Sciatic nerve (tissue), 1 donor: ENCODE data around the gene EEA1.

DNA sequence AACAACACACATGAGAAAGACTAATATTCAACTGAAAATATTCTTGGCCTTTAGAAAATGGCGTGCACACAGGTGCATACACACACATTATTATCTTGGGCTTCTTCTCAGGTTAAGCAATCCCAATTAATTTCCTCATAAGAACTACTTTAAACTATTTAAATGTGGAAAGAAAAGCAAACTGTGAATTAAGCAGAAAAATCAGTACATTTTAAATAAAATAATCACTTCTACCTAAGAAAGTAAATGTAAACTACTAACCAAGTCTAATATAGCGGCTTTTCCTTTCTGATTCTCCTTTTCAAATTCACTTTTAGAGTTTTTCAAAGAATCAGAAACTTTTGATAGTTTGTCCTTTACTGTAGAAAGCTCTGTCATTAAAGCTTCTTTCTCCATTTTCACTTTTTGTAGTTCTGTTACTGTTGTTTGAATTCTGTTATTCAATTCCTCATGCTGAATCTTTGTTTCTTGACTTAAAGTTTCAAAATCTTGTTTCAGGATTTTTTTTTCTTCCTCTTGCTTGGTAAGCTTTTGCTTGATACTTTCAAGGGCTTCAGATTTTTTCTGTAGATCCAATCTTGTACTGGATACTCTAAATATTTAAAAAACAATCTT, 99.5 kb downstream of the PLEKHG7 start:
- PRO-cap = no peak

- PRO-cap = bidirectional peak, plus-strand start at chr12:92928540, minus-strand start at chr12:92928569; bidirectional peak, plus-strand start at chr12:92928792, minus-strand start at chr12:92928791; bidirectional peak, plus-strand start at chr12:92929517, minus-strand start at chr12:92929324
Measured at GRCh38 chr12:92928400-92929401, at the start of gene EEA1. Gene EEA1 (minus strand): TSS chr12:92929295.

DNA sequence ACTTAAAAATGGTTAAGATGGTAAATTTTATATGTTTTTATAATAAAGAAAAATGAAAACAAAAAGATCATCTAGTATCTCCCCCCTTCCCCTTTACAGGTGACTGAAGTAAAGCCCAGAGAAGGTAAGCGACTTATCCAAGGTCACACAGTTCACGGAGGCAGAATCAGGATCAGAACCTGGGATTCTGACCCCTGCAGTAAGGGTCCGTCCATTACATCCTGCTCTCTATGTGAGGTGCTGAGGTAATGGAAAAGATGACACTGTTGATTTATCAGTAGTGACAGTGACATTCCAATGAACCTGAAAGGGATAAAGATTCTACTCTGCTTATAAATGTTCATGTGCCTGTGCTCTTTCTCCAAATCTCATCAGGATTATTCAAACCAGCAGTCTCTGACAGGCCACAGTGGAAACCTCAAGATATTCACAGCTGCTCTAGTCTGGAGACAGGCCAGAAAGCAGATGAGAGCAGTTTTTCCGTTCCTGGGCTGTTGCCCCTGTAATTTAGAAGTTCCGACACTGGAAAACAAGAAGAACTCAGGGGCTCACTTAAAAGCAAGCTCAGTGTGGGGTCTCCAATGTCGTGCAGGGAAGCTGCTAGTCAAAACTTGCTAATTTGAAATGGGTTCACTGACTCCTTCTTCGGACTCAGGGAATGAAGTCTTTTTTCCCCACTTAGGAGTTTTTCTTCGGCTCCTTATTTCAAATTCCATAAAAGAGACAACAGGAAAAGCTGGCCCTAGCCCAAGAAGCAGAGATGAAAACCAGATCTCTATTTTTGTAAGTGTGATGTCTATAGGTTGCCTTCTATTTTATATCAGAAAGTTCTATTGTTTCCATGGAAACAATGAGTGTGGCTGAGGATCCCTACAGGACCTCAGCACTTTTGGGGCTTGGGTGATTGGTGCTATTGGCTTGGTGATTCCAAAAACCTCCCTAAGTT, 131.8 kb upstream of the EEA1 start:
- PRO-cap = no peak

- PRO-cap = no peak
Measured at GRCh38 chr12:93130295-93130801, 201.3 kb upstream of the EEA1 start.

GRCh38 chr12:93173367-93173756, 204.4 kb upstream of the NUDT4 start:
- PRO-cap = no peak

DNA sequence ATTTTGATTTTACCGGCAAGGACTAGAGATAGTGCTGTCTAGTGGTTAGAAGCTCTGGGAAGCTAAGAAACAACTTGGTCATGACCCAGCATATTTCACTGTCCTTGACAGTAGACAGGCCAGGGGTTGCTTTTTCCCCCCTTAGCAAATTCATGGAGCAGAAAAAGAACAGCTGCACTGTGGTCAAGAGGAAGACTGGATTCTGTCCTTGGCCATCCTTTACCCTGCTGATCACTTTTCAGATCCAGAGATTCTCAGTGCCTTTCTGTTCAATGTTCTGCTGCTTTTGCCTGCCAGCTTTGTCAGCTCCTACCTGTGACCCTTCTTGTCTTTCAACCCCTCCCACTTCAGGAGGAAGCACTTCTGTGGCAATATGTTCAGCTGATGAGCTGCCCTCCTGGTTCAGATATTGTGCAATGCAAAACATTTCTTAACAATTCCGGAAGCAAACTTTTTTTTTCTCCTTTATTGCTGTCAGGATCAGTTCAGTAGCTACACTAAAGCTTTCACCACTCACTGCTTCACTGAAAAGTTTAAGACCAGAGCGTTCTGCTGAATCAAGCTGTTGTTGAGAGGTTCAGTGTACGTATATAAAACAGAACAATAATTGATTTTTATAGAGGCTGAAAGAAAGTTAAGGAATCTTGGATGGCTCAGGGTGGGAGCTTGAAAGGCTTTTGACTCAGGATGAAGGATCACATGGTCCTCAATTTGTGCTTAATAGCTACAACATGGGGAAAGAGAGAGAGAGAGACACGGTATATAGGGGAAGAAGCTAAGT, 133.6 kb upstream of the NUDT4 start:
- PRO-cap = no peak

- PRO-cap = no peak
Measured at GRCh38 chr12:93317089-93317690, 60.5 kb upstream of the NUDT4 start.

GRCh38 chr12:93404687-93405982, 27.4 kb downstream of the NUDT4 start:
- PRO-cap = no peak

GRCh38 chr12:93408886-93409875, 31.5 kb downstream of the NUDT4 start:
- PRO-cap = no peak

GRCh38 chr12:93573730-93574228, 1.3 kb downstream of the SOCS2 start:
- PRO-cap = bidirectional peak, plus-strand start at chr12:93573920, minus-strand start at chr12:93573795

- PRO-cap = no peak
Measured at GRCh38 chr12:93593008-93593648, 20.7 kb downstream of the SOCS2 start.

DNA sequence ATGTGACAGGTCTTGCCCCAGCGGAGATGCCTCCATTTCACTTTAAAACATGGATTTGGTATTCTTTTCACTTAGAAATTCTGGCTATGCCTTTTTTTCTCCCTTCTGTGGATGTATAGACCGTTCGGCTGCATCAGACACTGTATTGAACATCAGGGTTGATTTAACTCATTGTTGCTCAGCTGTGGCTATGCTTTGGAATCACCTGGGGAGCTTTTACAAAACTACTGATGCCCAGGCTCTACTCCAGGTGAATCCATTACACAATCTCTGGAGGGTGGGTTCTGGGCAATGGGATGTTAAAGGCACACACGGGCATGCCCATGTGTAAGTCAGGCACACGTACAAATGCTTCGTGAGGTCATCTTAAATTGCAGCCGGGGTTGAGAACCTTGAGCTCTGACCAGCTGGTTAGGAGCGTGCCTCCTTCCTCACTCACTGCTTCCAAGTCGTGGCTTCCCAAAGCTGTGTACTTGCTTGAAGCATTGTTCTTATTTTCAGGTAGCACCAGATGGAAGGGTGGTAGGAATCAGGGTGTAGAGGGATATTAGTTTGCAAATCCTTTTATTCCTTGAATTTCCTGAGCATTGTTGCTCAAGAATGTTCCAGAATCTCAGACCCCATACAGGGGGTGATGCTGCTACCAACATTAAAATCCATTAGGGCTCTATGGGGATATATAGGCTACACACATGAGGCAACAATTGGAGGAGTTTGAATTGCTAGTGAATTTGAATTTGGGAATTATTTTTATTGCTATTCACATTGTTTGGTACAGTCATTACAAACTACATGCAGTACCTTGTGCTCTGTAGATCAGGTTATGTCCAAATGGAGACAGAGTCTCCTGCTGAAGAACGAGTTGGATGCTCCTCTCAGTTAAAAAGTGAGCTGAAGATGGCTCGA, 10.3 kb downstream of the CRADD start:
- PRO-cap = no peak

GRCh38 chr12:93701943-93702800, 25.0 kb downstream of the CRADD start:
- PRO-cap = no peak

GRCh38 chr12:93761292-93762494, 84.5 kb downstream of the CRADD start:
- PRO-cap = no peak

- PRO-cap = no peak
Measured at GRCh38 chr12:93767488-93767882, 90.3 kb downstream of the CRADD start.

GRCh38 chr12:94145698-94146184, 2.6 kb upstream of the PLXNC1 start:
- PRO-cap = no peak

GRCh38 chr12:94174513-94175142, 26.3 kb downstream of the PLXNC1 start:
- PRO-cap = no peak

DNA sequence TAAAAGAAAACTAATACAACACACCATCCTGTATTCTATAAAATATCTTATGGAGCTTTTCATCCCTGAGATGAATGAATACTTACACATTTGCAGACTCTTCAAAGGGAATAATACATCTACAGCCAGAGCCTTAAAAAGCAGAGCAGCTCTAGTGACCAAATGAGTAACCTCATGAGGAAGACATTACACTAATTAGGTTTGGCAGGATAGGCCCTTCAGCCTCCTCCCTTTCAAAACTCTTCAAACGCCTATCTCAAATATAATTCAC, 123.6 kb downstream of the CEP83 start:
- PRO-cap = no peak

DNA sequence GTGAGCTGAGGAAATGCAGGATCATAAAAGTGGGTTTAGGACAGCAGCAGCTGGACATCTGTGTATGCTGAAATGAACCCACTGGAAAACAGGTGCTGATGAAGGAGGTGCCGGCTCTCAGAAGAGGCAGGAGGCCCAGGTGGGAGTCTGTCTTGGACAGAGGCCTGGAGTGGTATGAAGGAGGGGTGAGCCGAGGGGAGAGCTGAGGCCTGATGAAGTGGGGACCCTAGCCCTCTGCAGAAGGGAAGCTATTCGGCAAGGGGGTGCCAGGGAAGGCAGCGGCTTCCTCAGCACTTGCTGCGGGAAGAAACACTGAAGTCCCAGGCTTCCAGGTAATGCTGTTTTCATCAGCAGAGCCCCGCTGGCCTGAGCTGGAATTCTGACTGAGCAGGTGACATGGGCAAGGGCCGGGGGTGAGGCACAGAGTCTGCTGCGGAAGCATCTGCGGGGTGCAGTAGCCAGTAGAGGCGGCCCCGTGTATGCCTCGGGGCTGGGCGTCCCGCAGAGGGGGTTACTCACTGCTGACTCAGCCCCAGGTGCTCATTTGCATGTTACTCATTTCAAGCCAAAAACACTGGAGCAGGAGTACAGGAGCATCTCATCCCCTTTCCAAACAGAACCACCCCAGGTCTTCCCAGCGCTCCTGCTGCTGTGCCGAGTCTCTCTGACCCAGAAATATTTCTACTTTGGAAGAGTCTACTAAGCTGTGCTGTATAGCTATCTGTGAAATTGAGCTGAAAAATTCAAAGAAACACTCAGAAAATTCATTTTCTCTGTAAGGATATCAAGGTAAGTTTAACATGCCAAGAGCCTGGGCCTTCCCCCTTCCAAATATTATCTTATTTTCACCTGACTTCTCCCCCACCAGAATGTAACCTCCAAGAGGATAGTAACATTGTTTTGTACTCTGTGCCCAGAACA, 89.5 kb downstream of the TMCC3 start:
- PRO-cap = no peak

- PRO-cap = no peak
Measured at GRCh38 chr12:94621649-94622159, 28.7 kb downstream of the TMCC3 start.